Metastatic Lung Carcinoma in the Adrenal Gland (tissue), 1 donor: Measurements from ENCODE around the gene NAPSA.

DNA sequence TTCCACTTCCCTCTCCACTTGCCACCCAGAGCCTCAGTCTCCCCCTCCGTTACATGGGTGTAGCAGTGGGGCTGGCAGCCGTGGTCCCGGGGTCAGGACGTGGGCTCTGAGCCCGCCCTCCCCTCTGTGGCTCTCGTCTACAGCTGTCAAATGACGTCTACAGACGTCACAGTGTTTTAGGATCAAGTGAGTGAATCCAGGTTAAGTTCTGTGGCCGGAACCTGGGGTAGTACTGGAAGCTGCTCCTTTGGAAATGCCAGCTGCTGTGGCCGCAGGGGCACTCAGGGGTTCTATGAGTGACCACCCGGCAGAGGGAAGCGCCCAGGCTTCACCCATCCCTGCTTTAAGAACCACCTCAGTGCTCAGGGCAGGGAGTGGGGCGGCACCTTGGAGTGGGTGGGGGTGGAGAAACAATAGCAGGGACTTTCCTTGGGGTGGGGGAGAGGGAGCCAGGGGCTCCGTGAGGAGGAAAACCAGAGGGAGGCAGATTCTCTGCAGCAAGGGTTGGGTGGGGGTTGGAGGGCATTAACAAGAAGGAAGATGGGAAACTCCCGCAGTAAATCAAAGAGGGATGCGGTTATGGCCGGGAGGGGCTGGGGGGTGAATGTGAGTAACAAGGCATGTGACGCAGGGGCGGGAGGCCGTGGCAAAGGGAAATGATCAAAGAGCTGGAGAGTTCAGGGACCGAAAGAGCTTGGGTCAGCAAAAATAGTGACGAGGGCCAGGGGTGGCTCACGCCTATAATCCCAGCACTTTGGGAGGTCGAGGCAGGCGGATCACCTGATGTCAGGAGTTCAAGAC is 836 bp upstream of the IL4I1 start:
- PRO-cap: bidirectional peak, plus-strand start at position 441 of the sequence, minus-strand start at position 345 of the sequence

DNA sequence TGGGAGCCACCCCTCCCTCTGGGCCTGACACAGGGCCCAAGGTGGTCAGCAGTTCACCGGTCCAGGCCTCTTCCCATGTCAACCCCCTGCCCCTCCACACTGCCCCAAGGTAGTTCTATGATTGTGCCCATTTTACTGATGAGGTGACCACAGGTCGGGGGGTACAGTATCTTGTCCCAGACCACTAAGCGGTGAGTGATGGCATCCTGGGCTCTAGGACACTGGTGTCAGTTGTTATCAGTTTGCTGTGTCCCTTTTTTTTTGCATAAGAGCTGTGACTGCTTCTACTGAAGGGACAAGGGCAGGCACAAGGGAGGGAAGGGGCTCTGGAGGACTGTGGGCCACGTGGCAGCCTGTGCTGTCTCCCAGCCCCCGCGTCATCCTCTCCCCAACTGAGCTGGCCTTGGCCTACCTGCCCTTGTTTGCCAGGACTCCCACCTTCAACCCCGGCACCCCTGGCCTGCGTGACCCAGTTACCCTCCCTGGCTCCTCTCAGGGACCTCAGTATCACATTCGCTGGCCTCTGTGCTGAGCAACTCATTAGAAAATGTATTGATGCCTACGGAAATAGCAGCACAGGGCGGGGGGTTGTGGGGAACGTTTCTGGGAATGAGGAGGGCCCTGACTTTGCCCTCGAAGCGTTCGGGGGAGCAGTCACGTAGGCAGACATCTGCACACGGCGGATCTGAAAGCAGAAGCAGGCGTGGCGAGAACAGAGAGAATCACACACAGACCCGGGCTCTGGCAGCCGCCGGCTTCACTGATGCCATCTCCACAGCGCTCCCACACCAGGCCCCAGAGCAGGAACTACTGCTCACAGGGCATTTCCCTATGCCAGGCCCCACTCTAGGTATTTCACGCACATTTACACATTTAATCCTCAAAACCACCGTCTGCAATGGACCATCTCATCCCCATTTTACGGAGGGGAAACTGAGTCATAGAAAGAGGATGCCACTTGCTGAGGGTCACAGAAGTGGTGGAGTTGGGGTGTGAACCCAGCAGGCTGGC is 5.9 kb upstream of the ATF5 start:
- PRO-cap: no peak

GRCh38 chr19:49924629-49925153 is 4.3 kb upstream of the ATF5 start:
- PRO-cap: no peak

DNA sequence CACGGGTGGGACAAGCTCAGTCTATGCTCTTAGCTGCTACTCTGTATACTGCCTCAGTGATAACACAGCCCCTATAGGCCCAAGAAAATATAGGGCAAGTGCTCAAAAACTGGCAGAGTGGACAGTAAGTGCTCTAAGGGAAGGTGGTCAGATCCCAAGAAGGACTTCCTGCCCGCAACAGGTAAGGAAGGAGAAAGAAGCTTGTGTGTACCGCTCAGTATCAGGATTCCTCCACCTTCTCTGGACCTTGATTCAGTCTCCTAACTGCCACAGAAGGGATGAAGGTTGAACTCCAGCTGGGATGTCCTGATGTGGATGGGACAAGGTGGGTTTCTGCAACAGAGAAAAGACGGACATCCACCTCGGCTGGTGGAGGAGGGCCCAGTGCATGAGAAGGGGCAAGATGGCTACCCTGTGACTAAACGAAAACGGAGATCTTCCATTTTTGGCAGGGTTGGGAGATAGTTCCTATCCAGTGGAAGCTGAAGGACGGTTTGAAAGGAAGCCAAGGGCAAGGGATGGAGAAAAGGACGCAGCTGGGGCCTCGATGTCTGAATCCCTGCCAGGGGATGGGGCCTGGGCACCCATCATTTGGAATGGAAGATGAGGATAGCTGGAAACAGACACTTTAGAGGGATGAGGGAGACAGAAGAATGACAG is 1.4 kb upstream of the ATF5 start:
- PRO-cap: no peak

GRCh38 chr19:49930082-49930375 is 725 bp upstream of the NUP62 start:
- PRO-cap: no peak

DNA sequence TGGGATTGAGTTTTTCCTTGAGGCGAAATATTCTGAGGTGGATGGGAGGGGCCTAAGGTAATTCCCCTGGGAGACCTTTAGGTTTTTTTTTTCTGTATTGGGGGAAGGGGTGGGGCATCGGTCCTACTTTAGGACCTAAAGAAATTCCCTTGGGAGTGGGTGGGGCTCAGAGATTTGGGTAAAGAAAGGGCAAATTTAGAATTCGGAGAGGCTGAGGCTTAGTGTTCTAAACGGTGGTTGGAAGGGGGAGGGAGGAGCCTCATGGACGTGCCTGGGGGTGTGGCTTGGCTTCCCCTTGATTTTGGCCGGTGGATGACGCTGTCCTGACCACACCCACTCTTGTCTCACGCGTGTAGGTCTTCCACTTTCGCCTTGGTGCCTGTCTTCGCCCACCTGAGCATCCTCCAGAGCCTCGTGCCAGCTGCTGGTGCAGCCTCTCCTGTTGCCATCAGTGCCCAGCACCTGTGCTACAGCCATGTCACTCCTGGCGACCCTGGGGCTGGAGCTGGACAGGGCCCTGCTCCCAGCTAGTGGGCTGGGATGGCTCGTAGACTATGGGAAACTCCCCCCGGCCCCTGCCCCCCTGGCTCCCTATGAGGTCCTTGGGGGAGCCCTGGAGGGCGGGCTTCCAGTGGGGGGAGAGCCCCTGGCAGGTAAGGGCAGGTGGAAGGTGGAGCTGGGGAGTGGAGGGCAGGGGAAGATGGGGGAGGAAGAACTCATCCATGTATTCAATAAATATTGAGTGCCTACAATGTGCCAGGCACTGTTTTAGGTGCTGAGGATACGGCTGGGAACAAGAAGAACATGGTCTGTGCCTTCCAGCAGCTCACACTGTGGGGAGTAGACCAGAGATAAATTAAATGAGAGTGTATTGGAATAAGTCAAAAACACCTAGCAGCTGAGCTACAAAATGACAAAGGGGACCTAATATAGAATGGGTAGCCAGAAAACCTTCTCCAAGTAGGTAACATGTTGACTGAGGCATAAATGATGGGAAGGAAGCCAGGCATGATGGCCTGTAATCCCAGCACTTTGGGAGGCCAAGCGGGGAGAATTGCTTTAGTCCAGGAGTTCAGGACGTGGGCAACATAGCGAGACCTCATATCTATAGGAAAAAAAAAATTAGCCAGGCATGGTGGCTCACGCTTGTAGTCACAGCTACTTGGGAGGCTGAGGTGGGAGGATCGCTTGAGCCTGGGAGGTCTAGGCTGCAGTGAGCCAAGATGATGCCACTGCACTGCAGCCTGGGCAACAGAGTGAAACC is 1.5 kb upstream of the NUP62 start:
- PRO-cap: no peak

- PRO-cap: no peak
These were observed 26.0 kb downstream of the IZUMO2 start for GRCh38 chr19:50137045-50137573.

DNA sequence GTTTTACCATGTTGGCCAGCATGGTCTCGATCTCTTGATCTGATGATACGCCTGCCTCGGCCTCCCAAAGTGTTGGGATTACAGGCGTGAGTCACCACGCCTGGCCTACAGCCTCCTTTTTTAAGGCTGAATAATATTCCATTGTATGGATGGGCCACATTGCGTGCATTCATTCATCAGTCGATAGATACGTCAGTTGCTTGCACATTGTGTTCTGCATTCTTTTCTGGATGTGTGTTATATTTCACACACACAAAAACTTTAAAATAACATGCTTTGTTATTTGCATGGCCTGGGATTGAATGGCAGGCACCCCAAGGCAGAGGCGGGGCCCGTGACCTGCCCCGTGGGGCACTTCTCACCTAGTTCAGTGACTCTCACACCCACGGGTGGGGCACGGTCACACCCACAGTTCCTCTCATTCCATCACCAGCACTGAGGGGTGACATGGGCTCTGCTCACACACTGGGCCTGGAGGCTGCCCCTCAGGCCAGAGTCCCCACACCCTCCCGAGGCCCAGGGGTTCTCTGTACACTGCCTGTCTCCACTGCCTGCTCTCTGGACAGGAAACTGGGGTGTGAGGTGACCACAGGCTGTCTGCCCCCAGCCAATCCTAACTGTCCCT is 5.7 kb upstream of the IZUMO2 start:
- PRO-cap: no peak

DNA sequence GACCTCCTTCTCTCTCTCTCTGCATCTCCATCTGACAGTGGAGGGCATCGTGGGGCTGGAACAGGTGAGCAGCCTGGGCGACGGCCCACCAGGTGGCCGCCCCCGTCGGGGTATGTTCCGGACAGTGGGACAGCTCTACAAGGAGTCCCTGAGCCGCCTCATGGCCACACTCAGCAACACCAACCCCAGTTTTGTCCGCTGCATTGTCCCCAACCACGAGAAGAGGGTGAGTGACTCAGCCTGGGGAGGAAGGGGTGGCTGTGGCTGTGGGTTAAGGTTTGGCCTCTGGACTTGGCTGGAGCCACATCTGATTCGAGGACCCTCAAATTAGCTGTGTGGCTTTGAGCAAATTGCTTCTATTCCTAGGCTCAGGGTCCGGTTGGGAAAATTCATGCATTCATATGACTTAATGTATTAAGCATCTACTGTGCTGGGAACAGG is 53.9 kb downstream of the MYH14 start:
- PRO-cap: no peak

DNA sequence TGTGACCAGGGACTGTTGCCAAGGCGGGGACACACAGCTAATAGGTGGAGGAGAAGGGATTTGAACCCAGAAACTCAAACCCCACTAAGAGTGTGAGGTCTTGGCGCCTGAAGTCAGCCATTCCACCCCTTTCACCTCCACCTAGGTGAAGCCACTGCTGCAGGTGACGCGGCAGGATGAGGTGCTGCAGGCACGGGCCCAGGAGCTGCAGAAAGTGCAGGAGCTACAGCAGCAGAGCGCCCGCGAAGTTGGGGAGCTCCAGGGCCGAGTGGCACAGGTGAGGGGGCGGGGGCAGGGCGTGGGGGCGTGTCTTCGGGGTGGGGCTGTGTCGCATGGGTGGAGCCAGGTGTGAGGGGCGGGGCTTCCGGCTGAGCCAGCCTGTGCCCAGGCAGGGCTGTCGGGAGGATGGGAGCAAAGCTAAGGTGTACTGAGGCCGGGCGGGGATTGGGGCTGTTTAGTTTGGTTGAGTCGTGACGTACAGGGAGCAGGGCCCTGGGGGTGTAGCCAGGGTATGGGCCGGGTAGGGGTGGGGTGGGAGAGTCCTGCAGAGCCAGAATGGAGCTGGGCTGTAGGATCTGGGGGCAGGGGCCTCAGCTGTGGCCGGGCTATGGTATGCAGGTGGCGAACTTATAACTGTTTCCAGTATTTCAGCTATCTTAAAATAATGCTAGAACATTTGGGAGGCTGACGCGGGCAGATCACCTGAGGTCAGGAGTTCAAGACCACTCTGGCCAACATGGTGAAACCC is 62.3 kb downstream of the KCNC3 start:
- PRO-cap: no peak

DNA sequence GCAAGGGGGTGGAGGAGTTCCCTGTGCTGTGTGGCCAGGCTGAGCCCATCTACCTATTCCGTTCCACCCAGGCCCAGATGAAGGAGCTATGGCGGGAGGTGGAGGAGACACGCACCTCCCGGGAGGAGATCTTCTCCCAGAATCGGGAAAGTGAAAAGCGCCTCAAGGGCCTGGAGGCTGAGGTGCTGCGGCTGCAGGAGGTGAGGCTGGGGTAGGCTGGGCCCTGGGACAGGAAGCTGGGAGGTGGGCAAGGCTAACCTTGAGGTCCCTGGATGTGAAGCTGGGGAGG is 37.0 kb downstream of the KCNC3 start:
- PRO-cap: no peak

GRCh38 chr19:50311828-50312675 is 17.1 kb downstream of the KCNC3 start:
- PRO-cap: no peak

GRCh38 chr19:50312676-50313735 is 16.2 kb downstream of the KCNC3 start:
- PRO-cap: unidirectional peak, plus-strand start at chr19:50313220

DNA sequence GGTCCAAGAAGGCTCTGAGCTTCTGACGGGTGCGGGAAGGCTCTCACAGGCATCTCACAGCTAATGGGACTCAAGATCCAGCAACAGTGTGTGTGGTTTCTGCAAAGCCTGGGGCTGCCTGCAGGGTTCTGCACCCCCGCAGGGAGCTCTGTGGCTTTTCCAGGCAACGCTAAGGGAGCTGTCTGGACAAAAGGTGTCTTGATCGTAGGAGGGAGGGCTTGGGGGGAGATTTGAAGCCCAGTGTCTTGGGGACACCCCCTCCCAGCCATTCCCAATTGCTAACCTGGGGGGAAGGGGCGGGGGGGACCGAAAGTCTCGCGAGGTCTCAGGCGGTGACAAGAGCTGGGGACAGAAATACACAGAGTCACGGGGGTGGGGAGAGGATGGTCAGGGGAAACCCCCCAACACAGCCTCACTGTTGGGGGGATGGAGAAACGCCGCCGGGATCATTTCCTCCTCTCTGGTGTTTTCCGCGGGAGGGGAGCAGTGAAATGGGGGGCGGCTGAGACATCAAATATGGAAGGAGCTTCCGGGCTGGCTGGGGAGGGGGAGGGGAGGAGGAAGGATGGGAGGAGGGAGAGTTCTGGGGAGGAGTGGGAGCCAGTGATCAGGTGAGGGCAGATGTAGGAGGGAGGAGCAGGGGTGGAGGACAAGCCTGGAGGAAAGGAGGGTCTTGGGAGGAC is 13.3 kb downstream of the KCNC3 start:
- PRO-cap: no peak

- PRO-cap: no peak
These were observed 11.8 kb upstream of the KCNC3 start for GRCh38 chr19:50341029-50341272.

GRCh38 chr19:50365312-50366324 is at the start of gene NAPSA:
Gene NAPSA (minus strand): TSS chr19:50365639.
- PRO-cap: bidirectional peak, plus-strand start at chr19:50365732, minus-strand start at chr19:50365633

GRCh38 chr19:50419482-50419959 is 783 bp downstream of the SPIB start:
- PRO-cap: no peak

DNA sequence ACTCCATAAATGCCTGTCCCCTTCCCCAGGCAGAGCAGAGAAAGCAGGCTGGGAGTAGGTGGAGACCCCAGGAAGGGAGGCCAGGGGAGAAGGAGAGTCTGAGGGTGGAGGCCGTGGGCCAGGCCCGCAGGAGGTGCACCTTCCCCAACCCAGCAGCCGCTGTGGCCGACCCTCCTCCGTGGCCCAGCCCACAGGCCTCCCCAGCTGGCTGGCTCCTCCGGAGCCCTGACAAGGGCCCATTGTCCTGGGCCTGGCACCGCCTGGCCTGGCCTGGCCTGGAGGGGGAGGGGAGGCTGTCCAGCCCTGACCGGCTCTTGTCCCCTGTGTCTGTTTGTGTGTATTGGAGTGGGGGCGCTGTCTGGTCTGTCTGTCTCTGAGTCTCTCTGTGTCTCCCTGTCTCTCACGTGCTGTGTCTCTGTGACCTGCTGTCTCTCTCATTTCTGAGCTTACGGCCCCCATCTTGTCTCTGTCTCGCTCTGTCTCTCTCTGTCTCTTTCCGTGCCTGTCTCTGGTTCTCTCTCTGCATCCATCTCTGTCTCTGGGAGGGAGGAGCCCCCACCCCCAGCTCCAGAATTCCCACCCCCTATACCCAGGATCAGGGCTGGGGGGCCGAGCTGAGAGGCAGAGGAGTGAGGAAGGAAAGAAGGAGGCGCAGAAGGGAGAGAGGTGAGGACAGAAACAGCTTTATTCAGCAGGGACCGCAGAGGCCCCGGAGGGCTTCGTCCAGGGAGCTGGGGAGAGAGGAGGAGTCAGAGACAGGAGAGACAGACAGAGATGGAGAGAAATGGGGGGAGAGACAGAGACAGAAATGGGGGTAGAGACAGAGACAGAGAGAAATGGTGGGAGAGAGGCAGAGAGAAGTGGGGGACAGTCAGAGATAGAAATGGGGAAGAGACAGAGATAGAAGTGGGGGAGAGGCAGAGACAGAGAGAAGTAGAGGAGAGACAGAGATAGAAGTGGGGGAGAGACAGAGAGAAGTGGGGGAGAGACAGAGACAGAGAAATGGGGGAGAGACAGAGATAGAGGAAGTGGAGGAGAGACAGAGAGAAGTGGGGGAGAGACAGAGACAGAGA is 14.0 kb downstream of the JOSD2 start:
- PRO-cap: no peak

DNA sequence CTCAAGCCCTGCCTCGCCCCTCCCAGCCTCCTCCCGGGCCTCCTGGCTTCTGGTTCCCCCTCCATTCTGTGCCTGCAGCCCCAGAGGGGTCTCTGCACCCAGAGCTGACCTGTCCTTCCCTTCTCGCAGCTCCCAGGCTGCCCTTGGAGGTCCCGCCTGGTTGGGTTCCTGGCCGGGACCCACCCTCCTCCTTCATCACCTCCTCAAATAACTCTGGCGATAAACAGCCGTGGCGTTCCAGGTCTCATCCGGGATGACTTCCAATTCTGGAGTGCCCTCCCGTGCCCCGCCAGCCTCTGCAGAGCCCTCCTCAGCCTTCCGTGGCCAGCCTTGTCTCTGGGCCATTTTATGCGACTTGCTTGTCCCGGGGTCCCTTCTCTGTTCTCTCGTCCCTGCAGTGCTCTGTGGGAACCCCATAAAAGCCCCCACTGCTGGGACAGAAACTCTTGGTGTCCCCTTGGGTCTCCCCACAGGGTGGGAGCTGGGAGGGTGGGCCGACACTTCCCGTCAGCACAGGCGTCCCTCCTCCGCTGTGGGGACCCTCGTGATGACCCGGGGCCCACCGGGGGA is 9.2 kb downstream of the JOSD2 start:
- PRO-cap: no peak

DNA sequence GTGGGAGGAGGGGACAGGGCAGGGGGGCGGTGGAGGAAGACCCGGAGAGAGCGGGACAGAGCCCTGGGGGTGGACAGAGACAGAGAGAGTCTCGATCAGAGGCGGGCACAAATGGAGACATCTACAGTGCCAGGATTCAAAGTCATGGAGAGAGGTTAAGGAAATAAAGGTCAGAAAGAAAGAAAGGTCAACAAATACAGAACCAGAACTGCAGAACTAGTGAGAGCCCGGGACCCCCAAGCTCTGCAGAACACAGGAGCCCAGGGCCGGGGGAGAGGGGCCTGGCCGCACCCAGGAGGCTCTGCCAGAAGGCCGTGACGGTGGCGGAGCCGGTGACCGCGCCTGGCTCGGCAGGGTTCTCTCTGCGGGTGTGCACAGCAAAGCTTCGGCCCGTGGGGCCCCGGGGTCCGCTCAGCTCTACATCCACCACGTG is 870 bp upstream of the JOSD2 start:
- PRO-cap: no peak